ENCODE measurements around a stretch of chr9.

DNA sequence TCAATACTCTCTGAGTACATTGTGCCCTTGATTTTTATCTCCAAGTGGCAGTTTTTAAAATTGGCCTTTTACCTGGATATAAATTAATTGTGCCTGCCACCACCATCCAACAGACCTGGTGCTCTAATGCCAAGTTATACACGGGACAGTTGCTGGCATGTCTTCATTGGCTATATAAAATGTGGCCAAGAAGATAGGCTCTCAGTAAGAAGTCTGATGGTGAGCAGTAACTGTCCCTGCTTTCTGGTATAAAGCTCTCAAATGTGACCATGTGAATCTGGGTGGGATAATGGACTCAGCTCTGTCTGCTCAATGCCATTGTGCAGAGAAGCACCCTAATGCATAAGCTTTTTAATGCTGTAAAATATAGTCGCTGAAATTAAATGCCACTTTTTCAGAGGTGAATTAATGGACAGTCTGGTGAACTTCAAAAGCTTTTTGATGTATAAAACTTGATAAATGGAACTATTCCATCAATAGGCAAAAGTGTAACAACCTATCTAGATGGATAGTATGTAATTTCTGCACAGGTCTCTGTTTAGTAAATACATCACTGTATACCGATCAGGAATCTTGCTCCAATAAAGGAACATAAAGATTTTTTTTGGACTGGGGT lies 6.4 kb upstream of the PKN3 start:
- PRO-cap = no peak

- PRO-cap = no peak
Observed at GRCh38 chr9:128770050-128770782, 1.5 kb downstream of the ZER1 start.

DNA sequence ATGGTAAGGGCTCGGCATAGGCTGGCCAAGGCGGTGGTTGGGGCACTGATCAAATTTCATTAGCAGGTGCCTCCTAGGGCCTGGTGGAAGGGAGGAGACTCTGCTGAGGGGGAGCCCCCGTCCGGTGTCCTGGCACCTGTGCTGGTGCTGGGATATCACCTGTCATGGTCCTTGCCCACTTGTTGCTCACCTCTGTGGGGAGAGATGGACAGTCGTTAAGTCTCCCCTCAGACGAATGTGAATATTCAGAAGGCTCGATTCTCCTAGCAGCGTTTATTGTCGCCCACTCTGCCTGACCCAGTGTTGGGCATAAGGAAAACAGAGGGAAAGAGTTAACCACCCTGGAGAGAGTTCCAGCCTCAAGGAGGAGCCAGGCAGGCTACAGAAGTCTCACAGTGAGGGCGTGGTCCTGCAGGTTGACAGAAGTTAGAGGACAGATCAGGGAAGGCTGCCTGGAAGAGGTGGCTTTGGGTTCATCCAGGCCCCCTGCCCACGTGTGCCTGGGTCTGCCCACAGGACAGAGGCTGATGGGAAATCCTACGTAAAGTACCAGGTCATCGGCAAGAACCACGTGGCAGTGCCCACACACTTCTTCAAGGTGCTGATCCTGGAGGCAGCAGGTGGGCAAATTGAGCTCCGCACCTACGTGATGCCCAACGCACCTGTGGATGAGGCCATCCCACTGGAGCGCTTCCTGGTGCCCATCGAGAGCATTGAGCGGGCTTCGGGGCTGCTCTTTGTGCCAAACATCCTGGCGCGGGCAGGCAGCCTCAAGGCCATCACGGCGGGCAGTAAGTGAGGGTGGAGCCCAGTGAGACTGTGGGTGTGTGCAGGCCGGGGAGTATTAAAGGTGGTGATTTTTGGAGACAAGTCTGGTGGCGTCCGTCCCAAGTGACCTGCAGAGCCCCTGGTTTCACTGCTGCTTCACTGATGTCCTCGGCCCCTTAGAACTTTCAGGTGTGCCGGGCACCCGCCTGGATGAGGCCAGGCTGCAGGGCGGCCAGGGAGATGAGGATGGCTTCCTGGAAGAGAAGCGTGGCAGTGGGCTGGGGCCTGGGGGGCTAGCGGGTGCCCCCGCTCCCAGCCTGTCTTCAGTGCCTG lies 3.9 kb downstream of the ENDOG start:
- PRO-cap = no peak

DNA sequence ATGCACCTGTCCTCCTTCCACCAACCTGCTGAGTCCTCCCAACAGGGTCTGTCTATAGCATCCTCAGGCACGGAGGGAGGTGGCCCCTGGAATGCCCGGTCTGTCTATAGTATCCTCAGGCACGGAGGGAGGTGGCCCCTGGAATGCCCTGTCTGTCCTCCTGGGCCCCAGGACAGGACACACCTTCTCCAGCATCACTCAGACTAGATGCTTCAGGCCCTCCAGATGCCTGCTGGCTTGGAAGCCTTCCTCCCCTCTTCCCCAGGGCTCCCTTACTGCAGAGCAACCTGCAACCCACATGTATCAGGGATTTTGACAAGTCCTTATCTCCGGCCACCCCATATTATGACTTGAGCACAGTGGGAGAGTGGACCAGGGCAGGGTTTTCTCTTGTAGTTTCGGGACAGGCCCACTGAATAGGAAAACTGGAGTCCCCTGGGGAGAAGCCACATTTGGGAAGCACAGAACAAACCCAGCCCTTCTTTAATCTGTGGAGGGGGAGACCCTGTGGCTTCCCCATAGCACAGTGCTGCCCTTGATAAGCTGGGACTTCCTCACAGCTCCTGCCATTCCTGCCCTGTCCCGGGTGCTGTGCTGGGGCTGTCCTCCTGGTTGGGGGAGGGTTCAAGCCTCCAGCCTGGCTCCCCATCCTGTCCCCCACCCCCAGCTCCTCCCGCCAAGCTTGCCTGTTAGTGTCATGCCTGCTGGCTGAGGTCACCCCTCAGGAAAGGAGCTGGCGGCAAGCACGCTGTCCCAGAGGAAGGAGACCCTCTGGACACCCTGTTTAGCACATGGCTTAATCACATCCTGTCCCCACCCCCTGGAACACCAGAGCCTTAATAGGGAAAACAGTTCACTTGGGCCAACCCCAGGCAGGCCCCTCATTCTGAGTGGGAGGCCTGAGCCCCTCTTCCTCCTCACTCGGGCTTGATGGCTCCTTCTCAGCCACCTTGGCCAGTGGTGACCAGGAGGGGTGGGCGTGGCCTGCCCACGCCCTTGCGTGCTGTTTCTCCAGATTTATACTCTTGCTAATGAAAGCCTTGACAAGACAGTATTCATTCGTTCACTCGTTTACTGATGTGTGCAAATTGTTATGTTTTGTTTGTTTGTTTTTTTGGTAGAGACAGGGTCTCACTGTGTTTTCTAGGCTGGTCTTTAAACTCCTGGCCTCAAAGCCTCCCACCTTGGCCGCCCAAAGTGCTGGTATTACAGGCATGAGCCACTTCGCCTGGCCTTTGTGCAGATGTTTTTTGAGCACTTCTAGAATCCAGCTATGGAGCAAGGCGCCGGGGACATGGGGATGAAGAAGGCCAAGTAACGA lies 9.3 kb upstream of the PHYHD1 start:
- PRO-cap = no peak

DNA sequence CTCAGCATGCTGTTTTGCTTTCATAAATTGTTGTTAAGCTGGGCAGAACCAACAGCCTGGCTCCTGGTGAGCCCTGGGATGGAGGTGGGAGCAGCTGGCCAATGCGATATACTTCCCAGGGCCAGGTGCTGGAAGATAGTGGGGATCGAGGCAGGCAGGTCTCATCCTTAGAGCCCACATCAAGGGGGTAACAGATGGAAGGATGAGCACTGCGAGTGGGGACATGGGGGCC lies 5.2 kb upstream of the PHYHD1 start:
- PRO-cap = no peak

- PRO-cap = no peak
Observed at GRCh38 chr9:128918753-128919862, 1.7 kb upstream of the PHYHD1 start.

DNA sequence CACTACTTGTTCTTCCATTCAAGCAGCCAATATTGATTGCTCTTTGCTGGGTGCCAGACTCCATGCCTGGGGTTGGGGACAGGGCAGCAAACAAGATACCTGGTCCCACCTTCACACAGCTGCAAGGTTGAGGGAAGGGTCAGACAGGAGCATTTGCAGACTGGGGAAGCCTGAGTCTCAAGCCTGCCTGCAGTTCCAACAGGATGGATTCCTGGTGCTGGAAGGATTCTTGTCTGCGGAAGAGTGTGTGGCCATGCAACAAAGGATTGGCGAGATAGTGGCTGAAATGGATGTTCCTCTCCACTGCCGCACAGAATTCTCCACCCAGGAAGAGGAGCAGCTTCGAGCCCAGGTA lies 6.0 kb downstream of the PHYHD1 start:
- PRO-cap = no peak

GRCh38 chr9:128946083-128946932 lies 1.1 kb downstream of the DOLK start:
- PRO-cap = no peak

- PRO-cap = unidirectional peak, plus-strand start at chr9:129140882
Observed at GRCh38 chr9:129140479-129141335, 29.5 kb downstream of the PTPA start.

GRCh38 chr9:129164039-129164597 lies 13.9 kb downstream of the IER5L start:
- PRO-cap = no peak

DNA sequence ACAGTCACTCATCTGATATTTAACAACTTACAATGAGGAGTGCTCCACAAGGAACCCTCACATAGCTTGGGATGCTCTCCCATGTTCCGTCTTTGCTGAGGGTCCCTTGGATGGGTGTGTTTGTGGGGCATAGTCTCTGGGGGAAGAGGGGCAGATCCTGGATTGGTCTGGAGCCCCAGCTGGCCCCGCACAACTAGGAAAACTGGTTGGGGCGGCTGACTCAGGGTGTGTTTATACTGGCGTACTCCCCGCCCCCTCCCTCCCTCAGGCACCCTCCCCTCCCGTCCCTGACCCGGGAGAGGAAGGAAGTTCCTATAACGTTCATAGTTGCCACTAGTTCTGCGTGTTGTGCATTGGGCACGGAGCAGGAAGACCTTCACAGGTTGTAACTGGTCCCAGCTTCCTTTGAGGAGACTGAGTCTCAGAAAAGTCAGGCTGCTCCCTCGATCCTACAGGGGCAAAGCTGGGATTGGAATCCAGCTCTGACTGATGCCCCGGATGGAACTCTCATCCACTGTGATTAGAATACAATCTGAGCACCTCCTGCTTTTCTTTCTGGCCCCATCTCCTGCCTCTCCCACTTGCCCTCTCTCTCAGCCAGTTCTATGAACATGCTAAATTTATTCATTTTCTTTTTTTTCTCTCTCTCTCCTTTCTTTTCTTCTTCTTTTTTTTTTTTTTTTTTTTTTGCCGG lies 11.0 kb downstream of the IER5L start:
- PRO-cap = no peak

GRCh38 chr9:129178383-129178867 lies 364 bp upstream of the IER5L start:
- PRO-cap = bidirectional peak, plus-strand start at chr9:129178455, minus-strand start at chr9:129178261

GRCh38 chr9:129198171-129199332 lies 20.5 kb upstream of the IER5L start:
- PRO-cap = no peak

- PRO-cap = no peak
Observed at GRCh38 chr9:129202634-129203110, 24.6 kb upstream of the IER5L start.

- PRO-cap = no peak
Observed at GRCh38 chr9:129206879-129207390, 28.9 kb upstream of the IER5L start.

GRCh38 chr9:129229546-129230181 lies 51.6 kb upstream of the IER5L start:
- PRO-cap = no peak

- PRO-cap = no peak
Observed at GRCh38 chr9:129242520-129243477, 64.7 kb upstream of the IER5L start.

DNA sequence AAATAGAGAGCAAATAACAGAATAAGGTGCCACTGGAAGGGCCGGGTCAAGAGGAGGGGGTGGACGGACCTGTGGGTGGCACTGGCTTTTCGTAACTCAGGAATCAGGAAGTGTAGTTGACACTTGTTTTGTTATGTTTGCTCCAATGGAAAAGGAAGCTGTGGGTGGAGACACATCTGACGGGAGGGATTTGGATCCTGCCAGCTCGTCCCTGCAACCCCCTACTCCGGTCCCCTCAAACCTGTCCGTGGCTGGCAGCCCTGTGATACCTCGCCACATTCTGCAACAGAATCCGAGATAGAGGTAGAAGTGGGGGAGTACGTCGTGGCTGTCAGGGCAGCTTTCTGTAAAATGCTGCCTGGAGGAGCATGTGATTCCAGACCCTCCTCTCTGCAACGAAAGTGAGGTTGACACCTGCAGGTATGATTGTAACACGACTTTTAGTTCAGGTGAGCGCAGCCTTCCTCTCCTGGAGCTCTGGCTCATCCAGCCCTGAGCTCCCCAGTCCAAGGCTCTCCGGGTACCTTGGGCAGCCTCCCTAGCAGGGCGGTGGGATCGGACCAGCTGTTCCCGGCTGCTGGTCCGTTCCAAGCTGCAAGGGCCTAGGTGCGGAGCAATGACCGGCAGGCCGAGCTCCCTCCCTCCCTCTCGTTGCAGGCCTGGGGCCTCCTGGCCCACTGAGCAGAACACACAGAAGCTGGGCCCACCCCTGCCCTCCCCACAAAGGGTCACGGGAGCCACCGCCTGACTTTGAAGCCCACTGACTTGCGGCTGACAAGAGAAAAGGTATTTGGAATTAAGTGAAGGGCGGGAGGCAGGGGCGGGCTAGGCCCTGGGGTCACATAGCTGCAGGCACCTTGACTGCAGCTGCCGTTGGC lies 104.5 kb upstream of the IER5L start:
- PRO-cap = no peak

DNA sequence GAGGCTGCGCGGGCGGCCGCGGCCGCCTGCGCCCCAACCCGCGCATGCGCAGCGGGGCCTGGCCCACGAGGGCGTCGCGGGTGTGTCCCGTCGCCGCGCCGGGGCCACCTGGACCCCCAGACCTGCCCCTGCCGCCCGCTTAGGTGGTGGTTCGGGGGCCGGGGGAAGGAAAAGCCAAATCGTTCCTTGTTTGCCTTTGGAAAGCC lies 207.1 kb downstream of the C9orf50 start:
- PRO-cap = bidirectional peak, plus-strand start at position 43 of the sequence, minus-strand start outside the sequence

GRCh38 chr9:129442763-129443423 lies 178.0 kb downstream of the C9orf50 start:
- PRO-cap = no peak

All from SP-49 (cell line).